Colon Carcinoma Metastatic in the Brain (tissue), 2 donors: ENCODE data around the genes FURIN, MAN2A2 and HDDC3.

DNA sequence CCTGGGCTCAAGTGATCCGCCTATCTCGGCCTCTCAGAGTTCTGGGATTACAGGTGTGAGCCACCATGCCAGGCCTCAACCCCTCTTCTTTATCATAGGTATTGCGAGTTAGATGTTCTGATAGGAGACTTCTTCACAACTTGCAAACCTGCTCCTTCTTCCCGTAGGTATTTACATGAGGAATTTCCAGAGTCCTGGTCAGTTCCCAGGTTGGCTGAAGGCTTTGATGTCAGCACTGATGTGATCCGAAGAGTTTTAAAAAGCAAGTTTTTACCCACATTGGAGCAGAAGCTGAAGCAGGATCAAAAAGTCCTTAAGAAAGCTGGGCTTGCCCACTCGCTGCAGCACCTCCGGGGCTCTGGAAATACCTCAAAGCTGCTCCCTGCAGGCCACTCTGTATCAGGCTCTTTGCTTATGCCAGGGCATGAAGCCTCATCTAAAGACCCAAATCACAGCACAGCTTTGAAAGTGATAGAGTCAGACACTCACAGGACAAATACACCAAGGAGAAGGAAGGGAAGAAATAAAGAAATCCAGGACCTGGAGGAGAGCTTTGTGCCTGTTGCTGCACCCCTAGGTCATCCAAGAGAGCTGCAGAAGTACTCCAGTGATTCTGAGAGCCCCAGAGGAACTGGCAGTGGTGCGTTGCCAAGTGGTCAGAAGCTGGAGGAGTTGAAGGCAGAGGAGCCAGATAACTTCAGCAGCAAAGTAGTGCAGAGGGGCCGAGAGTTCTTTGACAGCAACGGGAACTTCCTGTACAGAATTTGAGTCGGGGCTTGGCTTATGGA lies 5.7 kb downstream of the NGRN start:
- PRO-cap, 2 experiments = no peak in any of the 2 experiments

GRCh38 chr15:90376988-90377449 lies 11.0 kb upstream of the IQGAP1 start:
- PRO-cap, 2 experiments = no peak in any of the 2 experiments

DNA sequence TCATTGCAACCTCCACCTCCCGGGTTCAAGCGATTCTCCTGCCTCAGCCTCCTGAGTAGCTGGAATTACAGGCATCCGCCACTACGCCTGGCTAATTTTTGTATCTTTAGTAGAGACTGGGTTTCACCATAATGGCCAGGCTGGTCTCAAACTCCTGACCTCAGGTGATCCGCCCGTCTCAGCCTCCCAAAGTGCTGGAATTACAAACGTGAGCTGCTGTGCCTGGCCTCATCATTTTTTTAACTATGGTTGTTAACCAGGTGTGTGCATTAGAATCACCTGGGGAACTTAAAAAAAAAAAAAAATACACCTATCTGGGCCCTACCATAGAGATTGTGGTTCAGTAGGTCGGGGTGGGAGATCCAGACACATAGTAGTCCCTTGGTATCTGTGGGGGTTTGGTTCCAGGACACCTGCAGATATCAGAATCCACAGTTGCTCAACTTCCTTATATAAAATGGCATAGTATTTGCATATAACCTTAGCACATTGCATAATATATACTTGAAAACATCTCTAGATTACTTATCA lies 4.8 kb downstream of the IQGAP1 start:
- PRO-cap, 2 experiments = no peak in any of the 2 experiments

DNA sequence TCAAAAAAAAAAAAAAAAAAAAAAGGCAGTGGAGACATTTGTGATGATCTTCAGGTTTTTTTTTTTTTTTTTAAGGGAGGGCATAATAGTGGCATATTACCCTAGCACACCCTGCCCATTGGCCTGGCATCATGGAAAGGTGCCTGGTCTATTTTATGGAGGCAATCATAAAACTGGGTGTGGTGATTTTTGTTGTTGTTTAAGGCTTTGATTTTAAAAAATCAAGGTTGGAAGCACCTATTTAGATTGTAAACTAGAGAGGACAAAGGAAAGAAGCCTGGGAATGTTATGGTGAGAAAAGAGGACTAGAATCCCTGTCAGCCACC lies 6.1 kb downstream of the IQGAP1 start:
- PRO-cap, 2 experiments = no peak in any of the 2 experiments

GRCh38 chr15:90499925-90500760 lies 29.6 kb upstream of the CRTC3 start:
- PRO-cap, 2 experiments = no peak in any of the 2 experiments

DNA sequence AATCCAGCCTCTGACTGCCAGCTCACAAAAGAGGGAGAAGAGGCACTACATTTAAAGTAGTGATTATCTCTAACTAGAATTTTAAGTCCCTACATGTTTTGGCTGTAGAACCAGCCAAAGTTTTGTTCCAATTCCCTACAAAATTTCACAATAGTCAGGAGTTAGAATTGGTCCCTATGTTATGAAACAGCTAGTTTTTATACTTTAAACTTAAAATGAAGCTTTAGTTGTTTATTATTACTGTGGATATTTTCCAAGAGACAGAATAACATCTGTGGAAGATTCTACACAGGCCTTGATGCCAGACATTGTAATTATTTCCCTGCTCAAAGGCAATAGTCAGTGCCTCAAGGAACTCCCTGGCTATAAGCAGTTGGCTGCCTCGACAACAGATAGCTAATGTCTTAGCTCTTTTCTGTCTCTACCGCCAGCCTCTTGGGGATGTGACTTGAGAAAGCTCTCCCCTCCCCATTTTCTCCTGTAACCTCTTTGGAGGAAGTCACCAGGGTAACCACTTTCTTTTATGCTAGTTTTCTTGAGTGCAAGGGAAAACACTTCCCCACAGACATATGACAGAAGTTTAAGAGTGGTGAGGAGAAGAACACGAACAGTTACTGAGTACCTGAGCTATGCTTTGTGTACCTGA lies 32.0 kb downstream of the CRTC3 start:
- PRO-cap, 2 experiments = no peak in any of the 2 experiments

DNA sequence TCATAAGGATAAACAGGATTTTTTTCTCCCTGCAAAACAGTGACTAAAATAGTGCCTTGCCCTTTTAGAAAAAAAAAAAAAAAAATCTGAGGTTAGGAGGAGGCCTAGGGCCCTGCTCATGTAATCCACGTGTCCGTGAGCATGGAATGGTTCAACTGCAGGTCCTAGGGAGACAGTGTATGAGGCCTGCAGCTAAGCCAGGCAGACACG lies 36.6 kb upstream of the BLM start:
- PRO-cap, 2 experiments = no peak in any of the 2 experiments

- PRO-cap, 2 experiments = no peak in any of the 2 experiments
These were observed 51.9 kb upstream of the FURIN start for GRCh38 chr15:90816312-90817052.

GRCh38 chr15:90838619-90838929 lies 29.8 kb upstream of the FURIN start:
- PRO-cap, 2 experiments = no peak in any of the 2 experiments

- PRO-cap, 2 experiments = peak in 2 of 2 experiments; most common plus-strand start chr15:90868588 (in 2); most common minus-strand start chr15:90868289 (in 1)
These were observed at the start of gene FURIN for GRCh38 chr15:90867988-90868900. Gene FURIN (plus strand): TSS chr15:90868588.

DNA sequence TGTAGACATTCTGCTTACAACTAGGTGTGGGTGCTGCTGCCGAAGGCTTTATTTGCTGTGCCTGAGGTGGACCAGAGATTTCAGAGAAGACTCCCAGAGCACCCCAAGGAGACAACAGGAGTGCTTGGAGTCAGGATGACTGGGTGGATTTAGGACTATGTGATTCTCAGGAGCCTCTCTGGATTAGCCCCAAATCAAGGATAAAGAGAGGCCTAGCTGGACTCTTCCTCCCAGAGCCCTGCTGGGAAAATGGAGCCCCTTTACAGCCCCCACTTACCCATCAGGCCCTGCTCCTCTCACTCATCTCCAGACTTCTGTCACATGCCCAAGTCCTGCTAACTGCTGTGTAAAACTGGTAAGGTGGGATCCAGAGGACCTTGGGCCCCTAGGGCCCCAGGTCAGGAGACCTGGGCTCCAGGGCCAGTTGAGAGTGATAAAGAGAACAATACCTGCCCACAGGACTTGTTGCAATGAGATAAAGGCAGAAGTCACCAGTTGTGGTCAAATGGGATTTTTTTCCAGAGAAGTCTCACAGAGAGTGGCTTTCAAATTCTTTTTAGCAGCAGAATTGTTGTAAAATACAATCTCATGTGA lies 610 bp downstream of the FURIN start:
- PRO-cap, 2 experiments = no peak in any of the 2 experiments

GRCh38 chr15:90902822-90903672 lies at the start of gene MAN2A2:
Gene MAN2A2 (plus strand): TSS chr15:90903302.
- PRO-cap, 2 experiments = peak in 2 of 2 experiments; most common plus-strand start chr15:90903302 (in 2); most common minus-strand start chr15:90903221 (in 1)

GRCh38 chr15:90912754-90913853 lies 10.0 kb downstream of the MAN2A2 start:
- PRO-cap, 2 experiments = no peak in any of the 2 experiments

GRCh38 chr15:90932425-90932976 lies at the start of gene HDDC3:
Gene HDDC3 (minus strand): TSS chr15:90932549.
- PRO-cap, 2 experiments = peak in 2 of 2 experiments; most common minus-strand start chr15:90932549 (in 2)

DNA sequence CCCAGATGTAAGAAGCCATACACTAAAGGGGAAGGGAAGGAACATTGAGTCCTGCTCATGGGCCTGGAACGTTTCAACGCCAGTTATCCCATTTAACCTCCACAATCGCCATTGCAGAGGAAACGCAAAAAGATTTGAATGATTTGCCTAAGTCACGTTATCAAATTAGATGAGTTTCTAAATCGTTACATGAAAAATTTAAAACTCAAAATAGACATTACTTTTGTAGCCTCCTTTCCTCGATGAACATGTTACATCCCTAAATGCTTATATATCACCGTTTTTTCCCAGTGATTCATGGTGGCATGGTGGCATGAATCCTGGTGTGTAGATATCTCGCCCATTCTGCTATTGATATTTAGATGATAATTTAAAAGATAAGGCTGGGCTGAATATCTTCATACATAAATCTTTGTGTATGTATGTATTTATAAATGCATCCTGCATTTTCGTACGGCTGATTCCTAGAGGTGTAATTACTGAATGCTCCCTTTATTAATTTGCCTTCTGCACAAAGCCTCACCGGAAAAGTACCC lies 741 bp upstream of the PRC1 start:
- PRO-cap, 2 experiments = no peak in any of the 2 experiments

- PRO-cap, 2 experiments = no peak in any of the 2 experiments
These were observed 371.5 kb downstream of the SV2B start for GRCh38 chr15:91471570-91471921.

DNA sequence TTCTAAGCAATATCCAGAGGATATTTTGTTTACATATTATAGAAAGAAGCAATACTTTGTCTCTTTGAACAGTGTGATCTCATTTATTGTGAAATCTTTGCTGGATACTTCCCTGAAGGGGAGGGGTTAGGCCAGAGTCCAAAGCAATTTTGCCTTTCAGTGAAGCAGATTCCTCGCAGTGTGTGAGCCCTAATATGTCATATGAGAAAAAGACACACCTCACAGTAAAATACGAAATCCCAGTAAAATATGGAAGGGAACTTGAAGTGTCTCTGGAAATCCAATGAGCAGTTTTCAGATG lies 158.6 kb upstream of the SLCO3A1 start:
- PRO-cap, 2 experiments = no peak in any of the 2 experiments

- PRO-cap, 2 experiments = no peak in any of the 2 experiments
These were observed 7.6 kb downstream of the SLCO3A1 start for GRCh38 chr15:91861192-91861427.

- PRO-cap, 2 experiments = no peak in any of the 2 experiments
These were observed 91.7 kb downstream of the SLCO3A1 start for GRCh38 chr15:91945234-91945635.

GRCh38 chr15:91953978-91954862 lies 100.7 kb downstream of the SLCO3A1 start:
- PRO-cap, 2 experiments = no peak in any of the 2 experiments